HGPS cell (cell line): ENCODE measurements around a stretch of chr6.

- RRBS = 3% methylated on average over 4 of the region's 11 CpGs
These were observed 911 bp downstream of the MYLIP start for GRCh38 chr6:16129840-16130153.

DNA sequence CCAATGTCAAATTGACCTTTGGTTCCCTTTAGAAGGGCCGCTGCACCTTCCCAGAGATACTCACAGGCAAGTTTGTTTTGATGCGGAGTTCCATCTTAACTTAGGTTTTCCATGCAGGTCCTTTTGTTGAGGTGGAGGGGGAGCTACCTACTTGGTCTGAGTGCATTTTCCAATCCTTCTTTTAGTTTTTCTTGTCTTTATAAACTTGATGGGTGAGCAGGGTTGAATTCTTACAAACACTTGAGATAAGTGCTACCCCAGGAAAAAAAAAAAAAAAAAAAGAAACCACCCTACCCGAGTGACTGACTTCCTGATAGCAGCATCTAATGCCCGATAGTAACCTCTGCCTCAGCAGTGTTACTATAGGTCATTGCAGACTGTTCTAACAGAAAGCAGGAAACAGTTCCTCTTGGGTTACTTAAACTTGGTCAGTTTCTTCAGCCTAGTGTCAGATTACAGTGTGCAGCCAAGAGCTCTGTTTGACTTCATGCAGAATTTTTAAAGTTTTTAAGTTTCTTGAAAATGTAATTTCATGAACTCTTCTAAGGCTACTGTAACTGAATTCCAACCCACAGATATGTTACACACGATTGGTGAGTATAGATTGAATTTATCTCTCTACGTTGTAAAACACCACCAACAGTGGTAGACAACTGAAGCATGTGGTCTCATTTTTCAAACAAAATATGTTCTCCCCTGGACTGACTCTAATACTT, 2.0 kb downstream of the MYLIP start:
- RRBS = no CpG with 5 or more reads among the region's 6 CpGs

DNA sequence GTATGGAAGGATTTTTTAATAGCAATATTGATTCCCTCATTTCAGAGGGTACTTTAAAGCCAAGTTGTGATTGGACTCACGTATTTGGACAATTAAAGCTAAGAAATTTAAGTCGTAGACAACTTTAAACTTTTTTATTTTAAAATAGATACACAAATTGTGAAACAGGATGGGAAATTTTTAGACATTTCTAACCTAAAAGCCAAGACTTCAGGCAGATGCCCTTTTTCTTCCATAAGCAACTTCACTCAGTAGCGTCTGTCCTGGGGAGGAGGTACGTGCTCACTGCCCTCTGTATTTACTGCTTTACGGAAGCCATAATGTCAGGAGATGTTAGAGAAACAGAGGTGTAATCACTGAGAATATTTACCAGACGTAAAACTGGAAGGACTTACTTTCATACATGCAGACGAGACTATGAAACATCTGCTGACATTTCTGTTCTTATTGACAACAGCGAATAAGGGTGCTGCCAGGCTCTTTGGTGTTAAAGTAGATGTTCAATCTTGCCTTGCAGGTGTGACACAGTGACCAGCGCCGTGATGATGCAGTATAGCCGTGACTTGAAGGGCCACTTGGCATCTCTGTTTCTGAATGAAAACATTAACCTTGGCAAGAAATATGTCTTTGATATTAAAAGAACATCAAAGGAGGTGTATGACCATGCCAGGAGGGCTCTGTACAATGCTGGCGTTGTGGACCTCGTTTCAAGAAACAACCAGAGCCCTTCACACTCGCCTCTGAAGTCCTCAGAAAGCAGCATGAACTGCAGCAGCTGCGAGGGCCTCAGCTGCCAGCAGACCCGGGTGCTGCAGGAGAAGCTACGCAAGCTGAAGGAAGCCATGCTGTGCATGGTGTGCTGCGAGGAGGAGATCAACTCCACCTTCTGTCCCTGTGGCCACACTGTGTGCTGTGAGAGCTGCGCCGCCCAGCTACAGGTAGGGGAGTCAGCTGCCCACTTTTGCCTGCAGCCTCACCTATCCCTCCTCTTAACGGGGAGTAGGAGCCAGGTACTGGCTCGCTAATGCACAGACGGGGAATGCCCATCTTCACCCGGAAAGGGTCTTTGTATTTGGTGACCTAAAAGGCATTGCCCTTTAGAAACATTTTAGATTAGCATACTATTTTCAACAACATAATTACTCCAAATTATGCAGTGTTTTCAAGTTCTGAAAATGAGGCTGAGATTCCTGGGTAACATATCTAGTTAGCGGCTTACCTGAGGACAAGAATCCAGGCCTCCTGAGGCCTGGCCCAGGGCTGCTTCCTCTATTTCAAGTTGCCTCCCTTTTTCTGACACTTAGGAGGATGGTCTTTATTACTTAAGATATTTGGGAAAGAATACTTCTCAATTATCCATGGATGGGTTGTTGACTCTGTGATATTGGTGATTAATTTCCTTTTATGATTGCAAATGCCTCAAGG, 16.0 kb downstream of the MYLIP start:
- RRBS = no CpG with 5 or more reads among the region's 25 CpGs

- RRBS = no CpG with 5 or more reads among the region's 4 CpGs
These were observed 19.5 kb downstream of the MYLIP start for GRCh38 chr6:16148252-16148837.

- RRBS = no CpG with 5 or more reads among the region's 28 CpGs
These were observed 64.5 kb downstream of the GMPR start for GRCh38 chr6:16302603-16303547.

- RRBS = no CpG with 5 or more reads among the region's 10 CpGs
These were observed 106.4 kb downstream of the GMPR start for GRCh38 chr6:16344650-16345399.

- RRBS = no CpG with 5 or more reads among the region's 12 CpGs
These were observed 120.3 kb downstream of the GMPR start for GRCh38 chr6:16358698-16359122.

GRCh38 chr6:16486402-16487017, 248.1 kb downstream of the GMPR start:
- RRBS = 53% methylated on average over 4 of the region's 15 CpGs

DNA sequence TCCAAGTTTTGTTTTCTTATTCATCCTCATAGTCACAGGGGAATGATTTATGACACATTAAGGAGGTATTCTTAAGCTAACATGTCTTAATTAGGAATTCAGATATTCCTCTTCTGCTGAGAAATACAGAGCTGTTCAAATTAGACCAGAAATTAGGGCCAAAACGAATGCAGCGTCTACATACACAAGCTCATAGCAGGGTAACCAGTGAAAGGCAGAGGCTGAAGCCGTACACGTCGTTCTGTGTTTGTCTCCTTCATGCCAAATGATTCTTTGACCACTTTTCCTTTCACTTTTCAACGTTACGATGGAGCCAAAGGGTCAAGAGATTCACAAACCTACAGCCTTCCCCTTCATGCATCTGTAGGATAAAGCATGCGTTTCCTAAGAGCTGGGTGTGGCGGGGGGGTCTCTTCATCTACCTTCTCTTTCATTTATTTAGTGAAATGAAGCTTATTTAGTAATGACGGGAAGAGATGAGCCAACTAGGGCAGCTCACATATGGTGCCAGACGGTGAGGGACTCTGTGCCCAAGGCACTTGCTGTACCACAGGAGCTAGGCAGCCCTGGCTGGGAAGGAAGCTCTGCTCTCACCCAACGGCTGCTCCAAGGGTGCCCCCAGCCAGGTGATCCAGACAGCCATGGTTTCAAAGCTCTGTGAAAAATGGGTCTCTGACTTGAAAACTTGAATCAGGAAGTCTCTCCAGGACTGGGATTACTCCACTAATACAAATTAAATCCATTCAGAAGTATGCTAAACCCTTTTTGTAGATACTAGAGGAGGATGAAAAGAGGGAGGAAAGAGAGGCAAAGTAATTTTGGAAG, 178.0 kb downstream of the ATXN1 start:
- RRBS = no CpG with 5 or more reads among the region's 12 CpGs

- RRBS = no CpG with 5 or more reads among the region's 4 CpGs
These were observed 174.9 kb downstream of the ATXN1 start for GRCh38 chr6:16586308-16586758.

GRCh38 chr6:16722394-16723226, 38.6 kb downstream of the ATXN1 start:
- RRBS = no CpG with 5 or more reads among the region's 8 CpGs

GRCh38 chr6:16759567-16760563, 1.4 kb downstream of the ATXN1 start:
- RRBS = 1% methylated on average over 30 of the region's 93 CpGs

GRCh38 chr6:16762223-16763081, 1.2 kb upstream of the ATXN1 start:
- RRBS = 2% methylated on average over 12 of the region's 46 CpGs

DNA sequence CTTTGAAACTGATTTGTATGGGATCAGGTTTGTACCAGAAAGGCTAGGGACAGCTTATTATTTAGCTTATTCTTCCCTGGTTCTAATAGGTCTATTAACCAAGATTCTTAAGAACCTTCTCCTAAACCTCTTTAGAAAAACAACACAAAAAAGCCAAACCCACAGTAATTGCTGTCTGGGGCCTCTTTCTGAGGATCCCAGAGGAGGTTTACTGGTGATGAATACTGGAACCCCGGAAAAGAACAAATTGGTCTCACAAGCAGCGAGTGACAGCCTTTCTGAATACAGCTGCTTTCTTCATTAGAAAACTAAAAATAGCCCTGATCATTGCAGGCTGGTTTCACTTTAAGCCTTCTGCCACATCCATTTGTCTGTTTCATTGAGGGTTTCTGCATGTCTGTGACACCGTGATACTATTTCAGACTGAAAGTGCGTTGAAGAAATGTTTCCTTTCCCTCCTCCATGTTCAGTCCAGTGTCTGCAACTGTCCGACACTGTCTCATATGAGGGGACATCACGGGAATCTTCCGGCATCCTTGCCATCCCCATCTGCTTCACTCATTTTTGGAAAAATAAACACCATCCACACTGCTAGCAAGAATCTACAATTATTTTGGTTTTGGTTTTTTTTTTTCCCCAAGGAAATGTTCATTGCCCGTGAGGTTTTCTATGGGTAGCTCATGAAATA, 75.2 kb upstream of the ATXN1 start:
- RRBS = no CpG with 5 or more reads among the region's 8 CpGs

DNA sequence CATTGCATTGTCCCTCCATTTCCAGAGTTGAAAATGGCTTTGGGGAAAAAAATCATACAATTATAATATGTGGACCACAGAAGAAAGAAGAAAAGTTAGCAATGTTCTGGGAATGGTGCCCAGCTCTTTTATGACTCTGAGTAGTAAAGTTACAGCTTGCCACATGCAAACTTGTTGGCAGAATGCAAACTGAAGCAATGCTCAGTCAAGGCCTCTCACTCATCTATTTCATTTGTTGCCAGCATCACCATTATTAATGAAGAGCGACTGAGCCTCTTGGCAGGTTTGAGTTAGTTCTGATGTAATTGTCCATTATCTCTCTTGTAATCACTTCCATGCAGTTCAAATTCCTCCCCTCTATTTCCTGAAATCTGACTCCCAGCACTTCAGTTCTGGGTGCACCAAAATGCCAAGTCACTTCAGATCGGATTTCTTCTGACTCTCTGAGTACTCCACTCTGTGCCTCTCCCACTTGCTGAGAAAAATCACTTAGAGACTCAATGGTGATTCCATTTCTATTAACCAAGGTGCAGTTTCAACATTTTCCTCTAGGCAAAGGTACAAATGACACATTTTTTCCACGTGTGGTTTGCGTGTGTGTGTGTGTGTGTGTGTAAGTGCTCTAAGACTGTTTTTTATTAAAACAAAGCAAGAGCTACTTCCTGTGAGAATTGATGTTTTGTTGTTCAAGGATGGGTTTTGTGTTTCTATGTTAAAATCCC, 154.3 kb upstream of the STMND1 start:
- RRBS = no CpG with 5 or more reads among the region's 4 CpGs

- RRBS = no CpG with 5 or more reads among the region's 5 CpGs
These were observed 59.1 kb upstream of the STMND1 start for GRCh38 chr6:17042543-17043277.

- RRBS = no CpG with 5 or more reads among the region's 6 CpGs
These were observed 2.1 kb upstream of the RBM24 start for GRCh38 chr6:17279087-17279417.

- RRBS = no CpG with 5 or more reads among the region's 2 CpGs
These were observed 8.3 kb upstream of the NUP153 start for GRCh38 chr6:17715050-17715466.

GRCh38 chr6:17724961-17725395, 18.3 kb upstream of the NUP153 start:
- RRBS = no CpG with 5 or more reads among the region's 6 CpGs